Thoracic aorta endothelial cell (primary cell): ENCODE measurements around the gene ELOA2.

DNA sequence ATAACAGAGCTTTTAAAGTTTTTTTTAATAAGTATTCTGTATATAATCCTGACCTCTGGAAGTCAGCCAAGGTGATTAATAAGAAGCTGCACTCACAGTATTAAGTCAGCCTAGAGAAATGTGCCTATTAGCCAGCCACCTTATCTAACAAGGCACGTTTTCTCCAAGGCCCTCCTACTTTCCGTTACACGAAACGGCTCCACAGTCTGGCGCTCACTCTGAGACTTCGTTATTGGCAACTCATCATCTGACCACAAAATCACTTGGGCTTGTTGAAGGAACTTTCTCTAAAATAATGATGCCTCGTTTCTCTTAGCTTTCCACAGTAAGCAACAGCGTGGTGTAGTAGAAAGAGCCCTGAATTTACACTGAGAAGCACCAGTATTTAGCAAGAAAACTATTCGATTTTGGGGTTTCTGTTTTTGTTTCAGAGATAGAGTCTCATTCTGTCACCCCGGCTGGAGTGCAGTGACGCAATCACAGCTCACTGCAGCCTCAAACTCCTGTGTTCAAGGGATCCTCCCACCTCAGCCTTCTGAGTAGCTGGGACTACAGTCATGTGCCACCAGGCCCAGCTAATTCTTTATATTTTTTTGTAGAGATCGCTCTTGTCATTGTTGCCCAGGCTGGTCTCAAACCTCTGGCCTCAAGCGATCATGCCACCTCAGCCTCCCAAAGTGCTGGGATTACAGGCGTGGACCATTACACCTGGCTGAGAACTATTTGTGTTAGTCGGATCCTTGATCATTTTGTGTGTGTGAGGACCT, 53.5 kb upstream of the SLC14A1 start:
- CAGE, long polyA plus RNA = no peak

- CAGE, long polyA plus RNA = no peak
Observed at GRCh38 chr18:45686702-45686980, 37.3 kb upstream of the SLC14A1 start.

- CAGE, long polyA plus RNA = no peak
Observed at GRCh38 chr18:46088557-46089386, 9.3 kb downstream of the ATP5F1A start.

DNA sequence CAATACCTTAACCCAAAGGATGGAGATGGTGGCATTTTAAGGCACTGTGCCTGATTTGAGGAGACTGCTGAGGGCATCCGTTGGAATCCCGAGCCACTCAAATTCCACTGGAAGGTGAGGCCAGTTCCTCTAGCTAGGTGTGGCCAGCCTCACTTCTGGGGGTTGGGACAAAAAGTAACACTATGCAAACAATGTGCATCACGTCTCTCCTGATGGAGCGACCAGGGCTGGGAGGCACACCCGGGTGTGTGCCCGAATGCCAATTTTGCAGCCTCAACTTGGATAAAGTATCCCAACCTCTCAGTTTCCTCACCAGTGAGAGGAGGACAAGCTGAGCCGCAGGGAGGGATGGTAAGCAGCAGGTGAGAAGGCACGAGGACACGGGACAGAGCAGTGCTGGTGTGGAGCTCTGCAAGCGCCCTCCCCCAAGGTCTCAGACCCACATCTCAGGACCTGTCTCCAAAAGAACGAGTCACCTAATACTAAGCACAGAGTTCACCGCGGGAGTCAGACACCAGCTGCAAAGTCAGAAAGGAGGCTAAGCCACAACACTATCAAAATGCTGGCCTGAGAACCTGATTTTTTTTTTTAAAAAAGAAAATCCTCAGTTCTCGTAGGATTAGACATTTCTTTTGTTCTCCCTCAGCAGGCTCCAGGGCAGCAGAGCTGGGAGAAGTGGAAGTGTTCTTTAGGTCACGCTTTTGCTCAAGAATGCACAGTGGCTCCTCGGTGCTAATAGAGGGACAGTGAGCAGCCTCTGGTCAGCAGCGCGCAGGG, 11.3 kb upstream of the RNF165 start:
- CAGE, long polyA plus RNA = no peak

GRCh38 chr18:46356262-46356759, 22.5 kb downstream of the RNF165 start:
- CAGE, long polyA plus RNA = no peak

GRCh38 chr18:46814593-46815122, 57.8 kb upstream of the ST8SIA5 start:
- CAGE, long polyA plus RNA = no peak

GRCh38 chr18:46829543-46830000, 72.7 kb upstream of the ST8SIA5 start:
- CAGE, long polyA plus RNA = no peak

GRCh38 chr18:47031243-47031531, 4.2 kb downstream of the ELOA2 start:
- CAGE, long polyA plus RNA = no peak

- CAGE, long polyA plus RNA = no peak
Observed at GRCh38 chr18:47035352-47035839, at the start of gene ELOA2. Gene ELOA2, minus strand, starts transcription at chr18:47035621.

- CAGE, long polyA plus RNA = no peak
Observed at GRCh38 chr18:47931774-47932180, 1.3 kb upstream of the SMAD2 start.

DNA sequence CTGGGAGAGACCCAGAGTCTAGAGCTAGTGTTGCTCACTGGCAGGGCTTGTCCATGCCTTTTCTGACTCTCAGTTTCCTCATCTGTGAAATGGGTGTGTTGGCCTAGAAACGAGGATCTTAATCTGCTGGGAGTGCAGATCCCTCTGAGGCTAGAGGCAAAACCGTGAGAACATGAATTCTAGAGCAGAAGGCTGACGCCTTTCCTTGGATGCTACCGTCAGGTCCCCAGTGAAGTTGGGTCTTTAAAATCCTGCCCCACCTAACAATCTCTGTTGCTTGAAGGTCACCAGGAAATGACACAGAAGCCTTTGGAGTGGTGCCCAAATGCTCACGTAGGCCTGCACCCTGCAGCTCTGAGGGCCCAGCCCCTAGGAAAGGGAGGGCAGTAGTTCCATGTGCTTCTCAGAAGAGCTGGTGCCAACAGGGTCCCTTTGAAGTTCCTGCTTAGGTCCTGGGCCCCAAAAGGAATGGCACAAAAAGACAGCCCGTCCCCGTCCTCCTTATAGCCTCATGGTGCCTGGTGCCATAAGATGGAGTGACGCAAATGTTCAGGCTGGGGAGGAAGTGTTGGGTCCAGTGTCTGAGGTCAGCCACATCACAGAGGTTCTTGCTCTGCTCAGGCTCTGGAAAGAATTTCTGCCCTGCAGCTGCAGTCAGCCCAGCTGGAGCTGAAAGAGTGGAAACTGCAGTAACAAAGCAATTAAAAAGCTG, 73.3 kb upstream of the SMAD2 start:
- CAGE, long polyA plus RNA = no peak

- CAGE, long polyA plus RNA = no peak
Observed at GRCh38 chr18:48027249-48028108, 97.0 kb upstream of the SMAD2 start.

DNA sequence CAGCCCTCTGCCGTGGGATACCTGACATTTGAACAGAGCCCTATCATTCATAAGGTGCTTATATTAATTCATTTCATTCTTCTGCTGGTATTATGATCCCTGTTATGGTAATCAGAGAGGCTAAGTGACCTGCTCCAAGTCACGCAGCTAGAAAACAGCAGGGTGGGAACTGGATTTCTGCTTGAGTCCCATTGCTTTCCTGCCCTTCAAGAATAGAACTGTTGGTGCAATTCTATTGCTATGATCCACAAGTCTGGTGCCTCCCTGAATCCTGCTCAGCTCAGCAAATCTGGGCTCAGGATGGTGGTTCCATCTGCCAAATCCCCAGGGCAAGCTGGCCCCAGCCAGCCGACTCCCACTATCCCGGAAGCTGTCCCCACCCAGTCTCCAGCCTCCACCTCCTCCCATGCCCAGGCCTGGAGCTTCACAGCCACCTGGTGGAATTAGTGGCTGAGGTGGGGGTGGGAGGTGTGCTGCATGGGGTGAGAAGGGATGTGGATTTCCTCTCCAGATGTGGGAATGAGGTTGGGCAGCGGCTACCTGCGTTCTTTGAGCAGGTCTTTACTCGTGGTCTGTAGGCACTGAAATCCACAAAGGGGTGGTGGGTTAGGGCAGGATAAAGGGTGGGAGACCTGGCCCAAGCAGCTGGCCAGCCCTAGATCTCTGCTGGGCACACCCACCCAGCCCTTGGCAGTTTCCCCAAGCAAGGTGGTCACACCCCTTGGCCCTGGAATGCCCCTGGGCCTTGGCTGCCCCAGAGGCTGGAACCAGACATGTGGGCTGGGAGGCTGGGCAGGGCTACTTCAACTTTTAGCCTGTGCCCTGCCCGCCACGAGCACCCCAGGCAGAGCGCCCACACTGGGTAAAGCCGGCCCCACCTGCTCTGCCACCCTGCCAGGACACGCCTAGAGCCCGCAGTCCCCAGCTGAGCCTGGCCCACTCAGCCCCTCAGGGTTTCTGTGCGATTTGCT, 119.4 kb upstream of the SMAD2 start:
- CAGE, long polyA plus RNA = no peak

GRCh38 chr18:48300330-48300812, 108.8 kb downstream of the ZBTB7C start:
- CAGE, long polyA plus RNA = no peak

GRCh38 chr18:48541010-48541882, 2.4 kb downstream of the CTIF start:
- CAGE, long polyA plus RNA = no peak

DNA sequence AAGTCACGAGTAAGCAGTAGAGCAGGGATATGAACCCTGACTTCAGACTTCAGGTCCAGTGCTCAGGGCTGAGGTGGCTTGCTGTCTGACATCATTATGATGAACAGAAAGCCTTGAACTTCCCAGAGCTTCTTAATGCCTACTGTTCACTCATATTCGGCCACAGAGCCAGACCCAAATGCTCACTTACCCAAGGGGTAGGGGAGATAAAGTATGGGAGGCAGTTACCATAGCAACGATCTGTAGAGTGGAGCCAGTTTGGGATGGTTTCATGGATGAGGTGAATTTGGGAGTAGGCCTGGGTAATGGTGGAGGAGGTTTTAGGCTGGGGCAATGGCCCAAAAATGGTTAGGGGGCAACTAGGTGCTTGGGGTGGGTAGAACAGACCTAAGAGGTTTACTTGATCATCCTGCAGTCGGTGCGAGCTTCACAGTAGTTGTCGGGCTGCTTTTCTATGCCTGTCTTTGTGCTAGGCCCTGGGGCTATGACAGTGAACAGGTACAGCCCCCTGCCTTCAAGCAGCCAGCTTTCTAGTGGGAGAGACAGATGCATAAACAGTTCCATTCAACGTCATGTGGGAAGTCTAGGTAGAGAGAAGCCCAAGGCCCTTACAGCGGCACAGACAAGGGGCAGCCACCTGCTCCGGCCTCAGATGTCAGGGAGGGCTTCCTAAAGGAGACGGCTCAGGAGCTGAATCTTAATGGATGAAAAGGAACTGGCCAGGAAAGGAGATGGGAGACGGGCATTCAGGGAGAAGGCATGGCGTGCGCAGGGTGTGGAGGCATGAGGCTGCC, 5.7 kb downstream of the CTIF start:
- CAGE, long polyA plus RNA = no peak

- CAGE, long polyA plus RNA = no peak
Observed at GRCh38 chr18:48569569-48570324, 30.9 kb downstream of the CTIF start.

DNA sequence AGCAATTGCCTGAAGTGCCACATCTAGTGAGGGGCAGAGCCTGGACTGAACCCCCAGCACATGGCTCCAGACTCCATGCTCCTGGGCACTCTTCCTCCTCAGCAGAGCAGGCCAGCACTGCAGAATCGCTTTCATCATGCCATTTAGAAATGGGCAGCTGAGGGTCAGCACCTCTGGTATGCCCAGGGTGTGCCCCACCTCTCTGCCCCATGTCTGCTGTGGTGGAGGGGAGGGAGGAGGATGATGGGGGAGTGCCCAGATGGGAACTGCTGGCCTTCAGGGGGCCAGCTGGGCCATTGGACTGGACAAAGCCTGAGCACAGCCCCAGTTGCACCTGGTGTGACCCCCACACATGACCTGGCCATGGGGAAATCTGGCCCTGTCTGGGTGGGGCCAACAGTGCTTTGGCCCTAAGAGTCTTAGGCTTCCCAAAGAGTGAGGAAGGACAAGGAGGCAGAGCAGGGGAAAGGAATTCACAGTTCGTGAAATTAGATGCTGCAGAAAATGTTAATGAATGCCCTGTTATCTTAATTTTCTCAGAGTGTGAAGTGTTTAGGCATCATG, 44.1 kb downstream of the CTIF start:
- CAGE, long polyA plus RNA = no peak

DNA sequence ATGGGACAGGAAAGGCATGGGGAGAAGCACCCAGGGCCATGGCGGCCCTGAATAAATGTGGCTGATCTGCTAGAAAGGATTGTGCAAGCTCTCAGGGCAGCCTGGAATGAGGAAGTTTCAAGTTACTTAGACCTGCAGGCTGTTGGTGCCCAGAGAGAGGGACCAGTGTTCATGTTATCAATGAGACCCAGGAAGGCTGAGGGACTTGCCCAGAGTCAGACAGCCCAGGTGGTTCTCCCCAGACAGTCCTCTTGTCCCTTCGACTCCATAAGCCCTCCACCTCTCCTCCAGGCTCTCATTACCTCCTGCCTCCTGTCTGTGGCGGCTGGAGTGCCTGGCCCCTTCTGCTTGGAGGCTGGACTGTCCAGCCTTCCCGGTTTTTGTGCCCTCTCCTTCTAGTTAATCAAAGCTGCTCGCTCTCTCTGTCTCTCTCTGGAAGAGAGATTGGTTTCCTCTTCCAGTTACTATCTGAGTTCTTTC, 123.4 kb downstream of the CTIF start:
- CAGE, long polyA plus RNA = no peak

DNA sequence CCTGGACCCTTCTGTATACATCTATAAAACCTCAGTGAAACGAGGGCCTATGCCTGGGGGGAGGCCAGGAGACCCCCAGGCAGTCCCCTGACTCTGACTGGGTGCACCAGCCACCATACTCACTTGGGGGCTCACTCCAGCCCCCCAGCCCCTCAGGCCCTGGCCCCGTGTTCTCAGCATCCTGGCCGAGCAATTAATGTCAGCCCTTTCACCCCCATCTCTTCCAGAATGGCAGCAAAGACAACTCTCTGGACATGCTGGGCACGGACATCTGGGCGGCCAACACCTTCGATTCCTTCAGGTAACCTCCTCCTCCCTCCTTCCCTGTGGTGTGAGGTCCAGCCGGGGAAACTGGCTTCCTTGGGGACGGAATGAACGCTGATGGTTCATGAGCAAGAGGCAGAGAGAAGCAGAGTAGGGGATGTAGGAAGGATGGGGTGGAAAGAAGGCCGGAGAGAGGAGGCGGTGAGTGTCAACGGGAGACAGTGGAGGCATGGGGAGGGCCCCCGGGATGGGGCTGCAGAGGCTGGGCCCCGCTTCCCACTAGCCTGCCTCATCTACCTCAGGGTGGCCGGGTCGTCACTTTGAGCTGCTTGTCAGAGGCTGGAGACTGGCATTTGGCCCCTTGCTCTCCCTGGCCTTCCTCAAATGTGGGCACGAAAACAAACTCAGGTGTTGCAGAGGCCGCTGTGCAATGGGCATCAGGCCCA, 124.8 kb downstream of the CTIF start:
- CAGE, long polyA plus RNA = no peak